ENCODE results near the genes ZKSCAN4 and ZKSCAN3.

GRCh38 chr6:27289874-27291067 lies 21.8 kb downstream of the POM121L2 start:
- RAMPAGE, long total RNA, result no peak
- RRBS, 2 experiments, result no CpG with 5 or more reads among the region's 31 CpGs
CAGE:
- cytosol, long polyA minus RNA, result no peak
- cytosol, long polyA plus RNA, result no peak
- long polyA plus RNA, result no peak
- nucleolus, long total RNA, result no peak
- nucleus, long polyA plus RNA, result no peak
- nucleus, long total RNA, result no peak

- RAMPAGE, long total RNA, result no peak
- RRBS, 2 experiments, result no CpG with 5 or more reads among the region's 4 CpGs
CAGE:
- cytosol, long polyA minus RNA, result no peak
- cytosol, long polyA plus RNA, result no peak
- long polyA plus RNA, result no peak
- nucleolus, long total RNA, result no peak
- nucleus, long polyA plus RNA, result no peak
- nucleus, long total RNA, result no peak
Observed at GRCh38 chr6:27369469-27370683, 18.7 kb upstream of the ZNF391 start.

DNA sequence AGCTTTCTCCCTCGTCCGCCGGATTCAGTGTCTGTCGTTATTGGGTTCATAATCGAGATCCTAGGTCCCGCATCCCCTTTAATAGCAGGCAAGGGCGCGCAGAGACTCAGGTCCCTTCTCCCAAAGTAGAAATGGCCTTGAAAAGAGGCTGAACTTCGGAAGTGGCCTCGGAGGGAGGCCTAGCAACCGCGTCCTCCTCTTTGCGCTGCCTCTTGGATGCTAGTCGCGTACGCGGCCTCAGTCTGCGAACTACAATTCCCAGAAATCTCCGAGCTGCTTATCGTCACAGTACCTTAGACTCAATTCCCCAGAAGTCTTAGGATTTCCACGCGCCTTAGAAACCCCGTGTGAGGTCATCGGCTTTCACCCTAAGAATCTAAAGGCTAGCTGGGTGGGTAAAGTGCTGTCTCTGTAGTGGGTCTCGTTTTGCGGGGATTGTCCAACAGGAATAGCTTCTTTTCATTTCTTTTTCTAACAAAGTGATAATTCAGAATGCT lies 34.4 kb downstream of the ZNF391 start:
- RAMPAGE, long total RNA, result no peak
- RRBS, 2 experiments, result no CpG with 5 or more reads among the region's 26 CpGs
CAGE:
- cytosol, long polyA minus RNA, result no peak
- cytosol, long polyA plus RNA, result no peak
- long polyA plus RNA, result no peak
- nucleolus, long total RNA, result no peak
- nucleus, long polyA plus RNA, result no peak
- nucleus, long total RNA, result no peak

GRCh38 chr6:27471466-27472019 lies 1.4 kb downstream of the ZNF184 start:
- RAMPAGE, long total RNA, result no peak
- RRBS, 2 experiments, result no CpG with 5 or more reads among the region's 5 CpGs
CAGE:
- cytosol, long polyA minus RNA, result no peak
- cytosol, long polyA plus RNA, result no peak
- long polyA plus RNA, result no peak
- nucleolus, long total RNA, result no peak
- nucleus, long polyA plus RNA, result no peak
- nucleus, long total RNA, result no peak

GRCh38 chr6:27479851-27480250 lies 6.9 kb upstream of the ZNF184 start:
- RAMPAGE, long total RNA, result no peak
- RRBS, 2 experiments, result no CpG with 5 or more reads among the region's 6 CpGs
CAGE:
- cytosol, long polyA minus RNA, result no peak
- cytosol, long polyA plus RNA, result no peak
- long polyA plus RNA, result no peak
- nucleolus, long total RNA, result no peak
- nucleus, long polyA plus RNA, result no peak
- nucleus, long total RNA, result no peak

DNA sequence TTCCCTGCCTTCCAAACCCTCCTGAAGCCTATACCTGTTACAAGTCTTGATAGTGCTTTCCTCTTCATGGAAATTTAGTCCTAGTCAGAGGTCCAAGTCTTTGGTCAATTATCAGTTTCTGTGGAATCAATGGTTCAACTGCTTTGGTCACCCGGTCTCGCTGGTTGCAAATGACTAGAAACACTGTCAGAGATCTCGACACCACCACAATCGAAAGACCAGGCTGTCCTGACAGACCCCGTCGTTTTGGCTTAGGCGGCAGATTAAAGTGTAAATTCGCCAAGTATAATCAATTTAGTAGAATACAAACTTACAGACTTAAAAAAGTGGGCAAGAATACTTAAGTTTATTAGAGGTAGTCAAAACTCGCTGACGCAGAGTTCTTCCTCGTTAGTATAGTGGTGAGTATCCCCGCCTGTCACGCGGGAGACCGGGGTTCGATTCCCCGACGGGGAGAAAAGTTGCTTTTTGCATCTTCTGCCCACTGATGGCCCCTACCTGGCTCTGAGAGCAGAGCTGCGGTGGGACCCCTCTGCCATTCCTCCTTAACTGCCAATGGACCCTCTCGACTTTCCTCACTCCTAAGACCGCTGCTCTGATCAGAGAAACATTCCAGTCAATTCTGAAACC lies 30.6 kb upstream of the ZNF184 start:
- RAMPAGE, long total RNA, result no peak
- RRBS, 2 experiments, result no CpG with 5 or more reads among the region's 21 CpGs
CAGE:
- cytosol, long polyA minus RNA, result no peak
- cytosol, long polyA plus RNA, result no peak
- long polyA plus RNA, result no peak
- nucleolus, long total RNA, result no peak
- nucleus, long polyA plus RNA, result no peak
- nucleus, long total RNA, result no peak

DNA sequence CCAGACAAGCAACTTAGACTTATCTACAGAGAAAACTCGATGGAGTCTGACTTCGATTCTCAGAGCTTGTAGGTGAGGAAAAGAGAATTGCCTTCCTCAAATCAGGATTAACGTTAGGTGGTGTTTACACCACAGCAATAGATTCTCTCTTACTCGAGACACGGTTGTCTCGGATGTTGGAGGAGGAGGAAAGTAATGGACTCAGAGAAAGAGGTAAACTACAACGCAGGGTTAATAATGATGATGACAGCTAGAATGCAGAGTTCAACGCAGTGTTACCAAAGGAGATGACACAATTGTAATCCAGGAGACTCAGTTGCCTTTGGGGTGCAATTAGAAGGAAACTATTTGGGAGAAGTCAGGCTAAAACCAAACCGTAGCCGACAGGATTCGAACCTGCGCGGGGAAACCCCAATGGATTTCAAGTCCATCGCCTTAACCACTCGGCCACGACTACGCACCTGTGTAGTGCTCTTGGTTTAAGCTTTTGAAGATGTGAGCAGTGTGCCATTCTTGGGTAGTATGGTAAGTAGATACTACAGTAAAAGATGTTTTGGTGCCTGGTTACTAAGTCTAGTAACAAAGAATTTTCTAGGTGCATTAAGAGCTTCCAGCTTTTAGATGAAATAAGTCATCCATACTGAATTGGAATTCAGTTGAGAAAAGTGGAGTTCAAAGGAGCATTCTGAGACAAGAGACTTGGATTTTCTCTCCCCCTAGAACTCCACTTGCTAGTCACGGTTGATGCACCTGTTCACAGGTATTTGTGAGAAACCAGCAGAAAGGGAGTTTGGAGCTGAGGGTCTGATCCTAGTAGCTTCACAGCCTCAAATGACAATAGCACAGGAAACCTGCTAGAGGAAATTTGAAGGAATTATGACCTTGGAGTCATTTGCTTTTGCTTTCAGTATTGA lies 32.8 kb upstream of the ZNF184 start:
- RAMPAGE, long total RNA, result no peak
- RRBS, 2 experiments, result no CpG with 5 or more reads among the region's 18 CpGs
CAGE:
- cytosol, long polyA minus RNA, result no peak
- cytosol, long polyA plus RNA, result no peak
- long polyA plus RNA, result no peak
- nucleolus, long total RNA, result no peak
- nucleus, long polyA plus RNA, result no peak
- nucleus, long total RNA, result no peak

DNA sequence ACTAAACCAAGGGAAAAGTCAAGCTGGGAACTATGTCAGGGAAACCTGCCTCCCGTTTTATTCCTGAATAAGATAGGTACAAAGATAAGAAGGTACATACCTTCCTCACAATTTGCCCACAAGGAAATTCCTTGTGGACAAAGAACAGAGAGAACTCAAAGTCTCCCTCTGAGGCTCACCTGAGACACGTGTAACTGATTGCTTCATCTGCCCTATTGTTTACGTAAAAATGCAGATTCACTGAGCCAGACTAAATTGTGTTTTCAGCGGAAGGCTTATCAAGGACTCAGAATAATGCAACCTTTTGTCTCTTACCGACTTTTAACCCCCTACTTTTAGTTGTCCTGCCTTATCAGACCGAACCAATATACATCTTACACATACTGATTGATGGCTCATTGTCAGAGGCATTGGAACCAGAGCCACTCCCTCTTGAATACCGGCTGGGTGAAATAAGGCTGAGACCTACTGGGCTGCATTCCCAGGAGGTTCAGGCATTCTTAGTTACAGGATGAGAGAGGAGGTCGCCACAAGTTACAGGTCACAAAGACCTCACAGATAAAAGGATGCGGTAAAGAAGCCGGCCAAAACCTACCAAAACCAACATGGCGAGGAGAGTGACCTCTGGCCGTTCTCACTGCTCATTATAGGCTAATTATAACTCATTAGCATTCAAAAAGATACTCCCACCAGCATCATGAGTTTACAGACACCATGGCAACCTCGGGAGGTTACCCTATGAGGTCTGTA lies 95.4 kb upstream of the ZNF184 start:
- RAMPAGE, long total RNA, result no peak
- RRBS, 2 experiments, result no CpG with 5 or more reads among the region's 13 CpGs
CAGE:
- cytosol, long polyA minus RNA, result no peak
- cytosol, long polyA plus RNA, result no peak
- long polyA plus RNA, result no peak
- nucleolus, long total RNA, result no peak
- nucleus, long polyA plus RNA, result no peak
- nucleus, long total RNA, result no peak

DNA sequence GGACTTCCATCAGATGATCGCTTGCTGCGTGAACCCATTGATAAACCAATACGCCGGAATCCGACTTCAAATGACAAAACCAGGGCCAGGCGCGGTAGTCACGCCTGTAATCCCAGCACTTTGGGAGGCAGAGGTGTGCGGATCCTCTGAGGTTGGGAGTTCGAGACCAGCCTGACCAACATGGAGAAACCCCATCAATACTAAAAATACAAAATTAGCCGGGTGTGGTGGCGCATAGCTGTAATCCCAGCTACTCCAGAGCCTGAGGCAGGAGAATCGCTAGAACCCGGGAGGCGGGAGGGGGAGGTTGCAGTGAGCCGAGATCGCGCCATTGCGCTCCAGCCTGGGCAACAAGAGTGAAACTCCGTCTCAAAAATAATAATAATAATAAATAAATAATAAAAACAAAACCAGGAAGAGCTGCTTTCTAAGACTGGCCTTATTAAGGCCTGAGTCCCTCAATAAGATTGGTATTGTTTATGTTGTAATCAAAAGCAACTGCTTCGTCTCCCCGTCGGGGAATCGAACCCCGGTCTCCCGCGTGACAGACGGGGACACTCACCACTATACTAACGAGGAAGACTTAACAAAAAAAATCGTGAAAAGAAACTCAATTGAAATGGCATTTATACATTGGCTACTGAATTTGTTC lies 110.2 kb upstream of the ZNF184 start:
- RAMPAGE, long total RNA, result no peak
- RRBS, 2 experiments, result no CpG with 5 or more reads among the region's 30 CpGs
CAGE:
- cytosol, long polyA minus RNA, result no peak
- cytosol, long polyA plus RNA, result no peak
- long polyA plus RNA, result no peak
- nucleolus, long total RNA, result no peak
- nucleus, long polyA plus RNA, result no peak
- nucleus, long total RNA, result no peak

DNA sequence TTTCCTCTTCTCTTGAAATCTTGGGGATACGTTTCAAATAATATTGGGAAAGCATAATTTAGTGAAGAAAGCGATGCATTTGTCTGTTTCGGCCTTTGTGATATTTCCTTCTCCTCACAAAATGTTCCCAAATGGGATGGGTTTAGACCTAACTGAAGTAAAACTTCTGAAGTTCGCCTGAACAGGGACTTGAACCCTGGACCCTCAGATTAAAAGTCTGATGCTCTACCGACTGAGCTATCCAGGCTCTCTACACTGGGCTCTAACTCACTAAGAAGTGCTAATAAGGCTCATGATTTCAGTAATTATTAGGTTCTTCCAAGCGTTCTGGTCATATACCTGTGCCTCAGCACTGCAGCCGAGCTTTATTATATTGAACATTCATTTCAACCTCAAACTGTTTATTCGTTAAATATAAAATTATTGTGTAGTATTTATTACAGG lies 118.8 kb upstream of the ZNF184 start:
- RAMPAGE, long total RNA, result no peak
- RRBS, 2 experiments, result no CpG with 5 or more reads among the region's 8 CpGs
CAGE:
- cytosol, long polyA minus RNA, result no peak
- cytosol, long polyA plus RNA, result no peak
- long polyA plus RNA, result no peak
- nucleolus, long total RNA, result no peak
- nucleus, long polyA plus RNA, result no peak
- nucleus, long total RNA, result no peak

- RAMPAGE, long total RNA, result no peak
- RRBS, 2 experiments, result no CpG with 5 or more reads among the region's 2 CpGs
CAGE:
- cytosol, long polyA minus RNA, result no peak
- cytosol, long polyA plus RNA, result no peak
- long polyA plus RNA, result no peak
- nucleolus, long total RNA, result no peak
- nucleus, long polyA plus RNA, result no peak
- nucleus, long total RNA, result no peak
Observed at GRCh38 chr6:27778905-27779177, 28.9 kb downstream of the H2BC13 start.

- RAMPAGE, long total RNA, result no peak
- RRBS, 2 experiments, result no CpG with 5 or more reads among the region's 1 CpG
CAGE:
- cytosol, long polyA minus RNA, result no peak
- cytosol, long polyA plus RNA, result no peak
- long polyA plus RNA, result no peak
- nucleolus, long total RNA, result no peak
- nucleus, long polyA plus RNA, result no peak
- nucleus, long total RNA, result no peak
Observed at GRCh38 chr6:27831770-27831941, 296 bp upstream of the H4C12 start.

GRCh38 chr6:27866505-27866912 lies 879 bp downstream of the H1-5 start:
- RAMPAGE, long total RNA, result no peak
- RRBS, 2 experiments, result no CpG with 5 or more reads among the region's 11 CpGs
CAGE:
- cytosol, long polyA minus RNA, result no peak
- cytosol, long polyA plus RNA, result no peak
- long polyA plus RNA, result no peak
- nucleolus, long total RNA, result no peak
- nucleus, long polyA plus RNA, result no peak
- nucleus, long total RNA, result no peak

GRCh38 chr6:27872619-27872820 lies 374 bp upstream of the H3C11 start:
- RAMPAGE, long total RNA, result no peak
- RRBS, 2 experiments, result no CpG with 5 or more reads among the region's 6 CpGs
CAGE:
- cytosol, long polyA minus RNA, result no peak
- cytosol, long polyA plus RNA, result no peak
- long polyA plus RNA, result no peak
- nucleolus, long total RNA, result no peak
- nucleus, long polyA plus RNA, result no peak
- nucleus, long total RNA, result no peak

- RAMPAGE, long total RNA, result no peak
- RRBS, 2 experiments, result no CpG with 5 or more reads among the region's 4 CpGs
CAGE:
- cytosol, long polyA minus RNA, result no peak
- cytosol, long polyA plus RNA, result no peak
- long polyA plus RNA, result no peak
- nucleolus, long total RNA, result no peak
- nucleus, long polyA plus RNA, result no peak
- nucleus, long total RNA, result no peak
Observed at GRCh38 chr6:27888424-27889113, 2.1 kb downstream of the H3C12 start.

DNA sequence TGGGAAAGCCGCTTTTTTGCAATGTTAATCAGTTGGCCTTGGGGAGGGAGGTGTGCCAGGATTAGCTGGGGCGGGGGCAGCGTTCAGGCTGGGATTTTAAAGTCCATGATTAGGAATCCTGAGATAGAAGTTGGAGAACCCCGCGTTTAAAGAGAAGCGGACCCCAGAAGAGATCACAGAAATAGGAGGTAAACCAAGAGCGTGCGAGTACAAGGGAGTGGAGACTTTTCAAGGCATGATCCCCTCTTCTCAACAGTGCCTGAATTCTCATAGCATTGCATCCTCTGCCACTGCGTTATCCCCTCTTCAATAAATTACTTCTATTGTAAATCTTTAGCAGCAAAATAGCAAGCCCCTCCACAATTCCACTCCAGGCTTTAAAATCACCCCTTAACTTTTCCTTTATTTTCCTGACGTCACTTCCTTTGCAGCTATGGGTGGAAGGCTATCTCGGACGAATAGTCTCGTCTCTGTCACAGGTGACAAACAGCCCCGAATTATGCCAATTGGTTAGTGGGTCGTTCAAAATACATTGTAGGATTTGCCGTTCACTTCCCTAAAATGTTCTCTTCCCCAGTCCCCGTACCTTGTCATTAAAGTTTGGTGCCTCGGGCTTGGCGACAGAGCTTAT lies 1.7 kb downstream of the H2BC17 start:
- RAMPAGE, long total RNA, result no peak
- RRBS, 2 experiments, result no CpG with 5 or more reads among the region's 19 CpGs
CAGE:
- cytosol, long polyA minus RNA, result no peak
- cytosol, long polyA plus RNA, result no peak
- long polyA plus RNA, result no peak
- nucleolus, long total RNA, result no peak
- nucleus, long polyA plus RNA, result no peak
- nucleus, long total RNA, result no peak

- RAMPAGE, long total RNA, result no peak
- RRBS, 2 experiments, result no CpG with 5 or more reads among the region's 6 CpGs
CAGE:
- cytosol, long polyA minus RNA, result no peak
- cytosol, long polyA plus RNA, result no peak
- long polyA plus RNA, result no peak
- nucleolus, long total RNA, result no peak
- nucleus, long polyA plus RNA, result no peak
- nucleus, long total RNA, result no peak
Observed at GRCh38 chr6:27942903-27943551, 14.0 kb upstream of the OR2B6 start.

DNA sequence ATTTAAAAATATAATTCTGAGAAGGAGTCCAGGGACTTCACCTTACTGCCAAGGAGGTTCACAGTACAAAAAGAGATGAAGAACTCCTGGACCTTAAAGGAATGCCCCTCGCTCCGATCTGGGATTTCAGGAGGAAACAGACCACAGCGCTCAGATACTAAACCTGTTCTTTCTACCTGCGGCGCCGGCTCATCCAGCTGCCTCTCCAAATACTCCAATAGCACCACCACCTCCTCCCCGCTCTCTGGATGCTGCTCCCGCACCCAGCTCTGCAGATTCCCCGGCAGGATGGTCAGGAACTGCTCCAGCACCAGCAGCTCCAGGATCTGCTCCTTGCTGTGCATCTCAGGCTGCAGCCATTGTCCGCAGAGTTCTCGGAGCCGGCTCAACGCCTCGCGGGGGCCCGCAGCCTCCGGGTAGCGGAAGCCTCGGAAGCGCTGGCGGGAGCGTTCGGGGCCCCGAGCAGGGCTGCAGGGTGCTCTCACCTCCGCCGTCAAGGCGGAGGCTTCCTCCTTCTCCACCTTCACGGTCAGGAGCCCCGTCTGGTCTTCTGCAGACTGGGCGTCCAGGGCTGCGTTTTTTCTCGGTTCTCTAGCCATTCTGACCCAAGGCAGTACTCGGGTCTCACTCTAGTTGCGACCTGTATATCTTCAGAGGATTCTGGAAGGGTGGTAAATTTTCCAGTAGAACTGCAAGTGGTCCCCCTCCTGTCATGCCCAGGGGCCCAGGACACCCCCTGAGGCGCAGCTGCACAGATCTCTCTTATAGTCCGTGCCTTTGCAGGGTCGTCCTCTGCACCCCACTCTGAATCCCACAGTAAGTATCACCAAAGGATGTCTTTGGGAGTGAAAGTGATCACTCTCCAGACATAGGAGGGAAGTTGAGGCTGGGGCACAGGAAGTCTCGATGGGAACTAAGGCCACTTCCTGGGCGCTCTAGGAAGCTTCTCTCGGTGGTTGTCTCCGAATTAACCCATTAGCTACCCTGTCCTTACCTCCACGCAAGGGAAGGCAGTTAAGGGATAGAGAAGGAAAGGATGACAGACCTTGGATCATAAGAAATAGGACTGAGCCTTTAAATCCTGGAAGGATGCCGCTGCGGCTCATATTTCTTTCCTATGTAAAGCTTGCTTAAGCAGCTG lies at the start of gene ZKSCAN4:
ZKSCAN4 (minus strand) TSS at position 888 of the 1,141 bp plus-strand sequence.
- RAMPAGE, long total RNA, result start-site peak on the minus strand centred at position 889 of the sequence, 9 bp wide, 28 and 56 reads in 2 replicates
- RRBS, 2 experiments, result 4% methylated on average over 3 of the region's 44 CpGs; no CpG with 5 or more reads in 1 of the 2 experiments
CAGE:
- cytosol, long polyA minus RNA, result start-site peak on the minus strand centred at position 859 of the sequence, 48 bp wide, 90 reads
- cytosol, long polyA plus RNA, result no peak
- long polyA plus RNA, result start-site peak on the minus strand centred at position 877 of the sequence, 41 bp wide, 45 and 37 reads in 2 replicates
- nucleolus, long total RNA, result no peak
- nucleus, long polyA plus RNA, result start-site peak on the minus strand centred at position 901 of the sequence, 56 bp wide, 40 and 76 reads in 2 replicates
- nucleus, long total RNA, result no peak

DNA sequence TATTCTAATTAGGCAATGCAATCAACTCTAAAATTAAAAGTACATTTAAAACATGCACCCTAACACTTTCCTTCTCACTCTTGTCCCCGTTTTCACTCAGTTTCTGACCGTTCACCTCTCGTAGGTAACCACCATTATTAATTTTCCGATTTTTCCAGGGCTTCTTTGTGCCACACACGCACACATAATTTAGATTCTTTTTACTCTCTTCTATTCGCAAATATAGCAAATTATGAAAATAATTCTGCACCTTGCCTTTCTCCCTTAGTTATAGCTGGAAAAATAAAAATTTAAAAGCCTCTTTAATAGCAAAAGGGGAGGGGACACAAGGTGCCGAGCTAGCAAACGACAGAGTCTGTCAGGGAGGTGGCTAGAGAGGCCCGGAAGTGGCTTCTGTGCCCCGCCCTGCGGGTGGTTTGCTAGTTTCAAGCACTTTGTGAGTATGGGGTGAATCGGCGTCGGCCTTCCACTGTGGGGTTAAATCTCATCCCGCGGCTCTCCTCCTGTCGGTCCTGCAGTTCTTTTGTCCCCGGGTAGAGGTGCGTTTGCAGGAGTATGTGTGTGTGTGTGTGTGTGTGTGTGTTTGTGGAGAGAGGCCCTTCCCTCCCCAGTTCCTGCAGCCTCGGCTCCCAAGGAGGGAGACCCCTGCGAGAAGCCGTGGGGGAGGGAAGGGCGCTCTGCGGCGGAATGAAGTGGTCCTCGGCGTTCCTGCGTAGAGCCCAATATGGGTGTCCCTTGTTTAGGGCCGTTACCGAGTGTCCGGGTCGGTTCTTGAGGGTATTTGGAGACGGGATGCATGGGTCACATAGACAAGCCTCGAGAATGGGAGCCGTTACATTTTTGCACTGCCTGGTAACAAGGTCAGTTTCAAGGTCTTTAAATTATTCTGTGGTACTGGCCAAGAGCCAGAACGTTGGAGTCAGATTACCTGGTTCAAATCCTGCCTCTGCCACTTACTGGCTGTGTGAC lies at the start of gene ZKSCAN3:
ZKSCAN3 (plus strand) TSS at position 419 of the 969 bp plus-strand sequence.
- RAMPAGE, long total RNA, result start-site peak on the plus strand centred at position 421 of the sequence, 50 bp wide, 19 and 26 reads in 2 replicates
- RRBS, 2 experiments, result no CpG with 5 or more reads among the region's 36 CpGs
CAGE:
- cytosol, long polyA minus RNA, result no peak
- cytosol, long polyA plus RNA, result no peak
- long polyA plus RNA, result start-site peak on the plus strand centred at position 408 of the sequence, 29 bp wide, 73 and 80 reads in 2 replicates
- nucleolus, long total RNA, result no peak
- nucleus, long polyA plus RNA, result no peak
- nucleus, long total RNA, result no peak

DNA sequence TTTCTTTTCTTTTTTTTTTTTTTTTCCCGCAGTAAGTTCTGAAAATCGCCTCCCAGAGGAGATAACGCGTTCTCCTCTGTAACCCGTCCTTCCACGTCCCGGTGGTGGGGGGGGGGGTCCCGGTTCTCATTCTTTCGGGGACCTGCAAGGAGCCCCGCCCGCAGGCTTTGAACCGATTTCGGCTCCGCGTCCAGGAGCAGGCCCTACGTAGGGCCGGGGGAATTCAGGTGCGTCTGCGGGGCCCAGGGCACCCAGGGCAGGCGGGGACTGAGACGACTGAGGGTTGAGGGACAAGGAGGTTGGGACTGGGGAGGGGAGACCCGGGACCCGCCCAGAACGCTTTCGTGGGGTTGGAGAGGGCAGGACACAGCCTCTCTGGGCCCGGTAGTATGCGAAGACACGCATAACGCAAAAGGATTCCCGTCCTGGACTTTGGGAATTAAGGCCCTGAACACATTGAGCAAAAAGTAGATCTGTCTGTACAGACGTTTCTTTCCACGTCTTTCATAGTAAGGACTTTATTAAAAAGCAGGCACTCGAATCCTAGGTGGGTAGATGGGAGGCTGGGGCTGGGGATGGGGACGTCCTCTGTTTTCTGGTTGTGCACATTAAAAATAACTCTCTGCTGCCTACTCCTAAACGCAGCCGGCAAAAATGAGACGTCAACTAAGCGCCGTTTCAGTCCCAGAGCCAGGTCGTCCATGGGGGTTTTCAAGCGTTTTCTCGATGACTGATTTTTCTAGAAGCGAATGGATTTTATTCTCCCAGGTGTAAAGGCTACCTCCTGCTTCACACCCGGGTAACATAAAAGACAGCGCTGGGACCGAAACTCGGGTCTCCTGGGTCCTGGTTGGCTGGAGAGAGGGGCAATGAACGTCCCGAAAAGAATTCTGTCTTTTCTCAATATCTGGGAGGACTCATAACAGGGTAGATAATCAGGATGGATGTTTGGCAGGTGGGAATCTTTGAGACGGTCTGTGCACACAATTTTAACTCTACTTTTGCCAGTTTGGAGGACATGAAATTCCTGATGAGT lies 25.5 kb downstream of the GPX6 start:
- RAMPAGE, long total RNA, result no peak
- RRBS, 2 experiments, result 3 to 4% methylated on average over 10 to 13 of the region's 50 CpGs
CAGE:
- cytosol, long polyA minus RNA, result no peak
- cytosol, long polyA plus RNA, result no peak
- long polyA plus RNA, result no peak
- nucleolus, long total RNA, result no peak
- nucleus, long polyA plus RNA, result no peak
- nucleus, long total RNA, result no peak

Measured in GM12878 (cell line).